Heart left ventricle (tissue), 7 donors: ENCODE results near the genes SETD4, DOP1B, CHAF1B and SIM2.

DNA sequence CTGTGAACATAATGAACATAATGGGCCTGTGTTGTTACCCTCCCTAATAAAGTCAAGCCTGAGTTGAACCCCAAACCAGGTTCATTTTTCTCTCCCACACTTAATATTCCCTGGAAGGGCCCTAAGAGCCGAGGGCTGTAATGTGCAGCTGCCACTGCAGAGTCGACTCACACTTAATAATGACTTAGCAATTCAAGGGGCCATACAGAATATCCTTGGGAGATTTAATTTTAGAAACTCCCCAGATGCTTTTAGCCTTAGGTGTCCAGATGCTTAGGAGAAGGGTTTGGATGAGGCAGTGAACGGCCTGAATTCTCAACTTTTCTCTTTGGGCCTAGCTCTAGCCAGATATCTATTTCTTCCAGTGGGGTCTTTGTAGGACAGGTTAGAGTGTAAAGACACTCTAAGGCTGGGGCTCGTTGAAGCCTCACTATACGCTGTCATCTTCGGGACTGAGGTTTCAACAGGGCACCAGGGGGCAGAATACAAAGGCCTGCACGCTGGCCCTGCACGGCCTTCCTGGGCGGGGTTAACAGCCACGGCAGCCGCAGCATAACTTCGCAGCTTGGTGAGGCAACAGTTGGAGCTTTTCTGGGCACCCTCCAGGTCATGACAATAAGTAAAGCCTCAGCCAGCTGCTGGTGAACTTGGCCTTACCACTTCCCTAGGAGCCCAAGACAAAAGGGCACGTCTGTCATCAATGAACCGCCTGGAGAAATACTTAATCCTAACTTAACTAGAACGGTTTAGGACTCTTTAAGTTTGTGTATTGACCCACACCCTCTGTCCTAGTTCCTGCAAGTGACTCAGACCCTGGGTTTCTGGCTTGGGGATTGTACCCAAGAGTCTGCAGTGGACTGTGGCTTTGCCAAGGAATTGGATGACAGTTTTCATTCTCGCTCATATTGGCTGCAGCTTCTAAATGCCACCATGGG, 2.1 kb upstream of the RUNX1 start:
- PRO-cap, 6 experiments: peak in 3 of 6 experiments; most common plus-strand start position 615 of the sequence (in 1); most common minus-strand start position 454 of the sequence (in 3)
- RAMPAGE, long total RNA, 2 experiments: no peak in any of the 2 experiments
- RRBS: no CpG with 5 or more reads among the region's 16 CpGs

GRCh38 chr21:35138594-35139407, 89.7 kb upstream of the RUNX1 start:
- PRO-cap, 6 experiments: no peak in any of the 6 experiments
- RAMPAGE, long total RNA, 2 experiments: no peak in any of the 2 experiments
- RRBS: no CpG with 5 or more reads among the region's 12 CpGs

DNA sequence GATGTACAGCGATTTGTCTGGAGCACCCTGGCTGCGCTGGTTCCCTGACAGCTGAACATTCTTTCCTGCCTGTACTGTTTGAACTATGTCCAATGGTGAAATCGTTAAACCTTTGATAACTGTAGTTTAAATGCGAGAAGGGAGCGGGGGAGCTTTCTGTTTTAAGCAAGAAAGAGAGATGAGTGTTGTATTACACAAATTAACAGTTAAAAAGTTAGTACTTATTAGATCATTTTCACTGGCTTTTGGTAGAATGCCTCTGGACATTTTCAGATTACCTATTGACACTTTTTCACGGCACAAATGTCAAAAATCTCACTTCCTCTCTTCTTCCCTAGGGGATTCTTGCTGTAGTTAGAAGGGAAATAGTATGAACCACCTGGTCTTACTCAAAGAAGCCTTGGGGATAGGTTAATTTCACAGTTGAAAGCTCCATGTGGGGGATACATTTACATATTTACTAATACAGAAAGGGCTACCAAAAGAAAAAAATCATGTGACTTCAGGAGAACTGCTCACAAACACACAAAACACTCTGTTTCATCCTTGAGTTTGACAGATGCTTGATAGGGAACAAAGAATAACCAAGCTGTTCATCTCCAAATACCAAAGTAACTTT, 140.3 kb upstream of the RUNX1 start:
- PRO-cap, 6 experiments: no peak in any of the 6 experiments
- RAMPAGE, long total RNA, 2 experiments: no peak in any of the 2 experiments
- RRBS: no CpG with 5 or more reads among the region's 6 CpGs

DNA sequence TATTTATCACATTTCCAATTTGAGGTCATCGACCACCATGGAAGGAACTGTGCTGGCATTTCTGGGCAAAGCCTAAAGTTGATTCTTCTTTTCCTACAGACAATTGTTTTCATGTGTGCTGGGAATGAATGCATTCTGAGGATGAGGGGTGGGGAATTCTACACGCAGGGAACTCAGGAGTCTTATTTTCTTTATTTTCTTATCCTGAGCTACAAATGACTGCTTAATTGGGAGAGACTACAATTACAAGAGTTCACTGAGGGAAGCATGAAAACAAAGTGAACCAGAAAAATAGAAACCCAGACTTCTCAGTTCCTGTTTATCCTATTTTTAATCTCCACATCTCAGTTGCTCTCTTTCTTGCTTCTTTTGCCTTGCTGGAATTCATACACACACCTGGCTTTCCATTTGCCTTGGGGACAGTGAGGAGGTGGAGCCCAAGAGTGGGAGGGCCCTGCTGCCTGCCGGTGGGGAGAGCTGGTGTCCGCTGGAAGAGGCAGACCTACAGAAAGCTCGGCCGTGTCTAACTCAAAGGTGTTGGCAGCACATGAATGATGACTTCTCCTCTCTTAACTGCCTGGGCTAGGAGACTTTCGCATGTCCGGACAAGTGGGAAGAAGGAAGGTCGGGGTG, 156.9 kb upstream of the RUNX1 start:
- PRO-cap, 6 experiments: peak in 2 of 6 experiments; most common plus-strand start position 499 of the sequence (in 2); most common minus-strand start position 387 of the sequence (in 1)
- RAMPAGE, long total RNA, 2 experiments: no peak in any of the 2 experiments
- RRBS: no CpG with 5 or more reads among the region's 9 CpGs

- PRO-cap, 6 experiments: peak in 1 of 6 experiments; most common minus-strand start chr21:35211892 (in 1)
- RAMPAGE, long total RNA, 2 experiments: no peak in any of the 2 experiments
- RRBS: no CpG with 5 or more reads among the region's 4 CpGs
Observed at GRCh38 chr21:35211636-35212040, 162.5 kb upstream of the RUNX1 start.

GRCh38 chr21:35427568-35428038, 378.5 kb upstream of the RUNX1 start:
- PRO-cap, 6 experiments: peak in 1 of 6 experiments; most common plus-strand start chr21:35427927 (in 1); most common minus-strand start chr21:35427793 (in 1)
- RAMPAGE, long total RNA, 2 experiments: no peak in any of the 2 experiments
- RRBS: 11% methylated on average over 3 of the region's 8 CpGs

- PRO-cap, 6 experiments: peak in 6 of 6 experiments; most common plus-strand start chr21:36060604 (in 3); most common minus-strand start chr21:36060314 (in 6)
- RAMPAGE, long total RNA, 2 experiments: start-site peak on the minus strand in 1 of 2 experiments, at chr21:36060505-36060553 at its widest, 102 reads per replicate
- RRBS: 2% methylated on average over 11 of the region's 62 CpGs
Observed at GRCh38 chr21:36060163-36061300, at the start of gene SETD4. Gene SETD4 (minus strand): TSS chr21:36060526.

- PRO-cap, 6 experiments: no peak in any of the 6 experiments
- RAMPAGE, long total RNA, 2 experiments: no peak in any of the 2 experiments
- RRBS: no CpG with 5 or more reads among the region's 11 CpGs
Observed at GRCh38 chr21:36072387-36072780, 2.6 kb downstream of the CBR1 start.

GRCh38 chr21:36156727-36157859, at the start of gene DOP1B:
Gene DOP1B (plus strand): TSS chr21:36156824.
- PRO-cap, 6 experiments: peak in 6 of 6 experiments; most common plus-strand start chr21:36156825 (in 5); most common minus-strand start chr21:36156841 (in 1)
- RAMPAGE, long total RNA, 2 experiments: start-site peak on the plus strand in 1 of 2 experiments, at chr21:36156822-36156923 at its widest, 21 reads per replicate
- RRBS: 1% methylated on average over 69 of the region's 95 CpGs

DNA sequence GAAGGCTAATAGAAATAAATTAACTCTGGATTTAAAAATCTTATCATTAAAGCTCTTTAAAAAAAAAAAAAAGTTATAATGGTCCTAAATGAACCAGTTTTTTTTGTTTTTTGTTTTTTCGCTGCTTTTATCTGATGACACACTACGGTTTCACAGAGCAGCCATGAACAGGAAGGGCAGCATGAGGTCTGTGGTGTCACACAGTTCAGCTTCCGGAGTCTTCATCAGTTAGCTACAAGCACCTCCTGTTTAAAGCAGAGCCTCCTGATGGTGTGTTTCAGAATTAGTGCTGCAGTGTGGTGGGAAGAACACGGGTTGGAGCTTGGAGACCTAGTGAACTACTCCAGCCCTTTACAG, 17.2 kb downstream of the DOP1B start:
- PRO-cap, 6 experiments: peak in 1 of 6 experiments; most common plus-strand start position 280 of the sequence (in 1)
- RAMPAGE, long total RNA, 2 experiments: no peak in any of the 2 experiments
- RRBS: no CpG with 5 or more reads among the region's 4 CpGs

- PRO-cap, 6 experiments: no peak in any of the 6 experiments
- RAMPAGE, long total RNA, 2 experiments: no peak in any of the 2 experiments
- RRBS: no CpG with 5 or more reads among the region's 7 CpGs
Observed at GRCh38 chr21:36198741-36199176, 42.1 kb downstream of the DOP1B start.

- PRO-cap, 6 experiments: no peak in any of the 6 experiments
- RAMPAGE, long total RNA, 2 experiments: no peak in any of the 2 experiments
- RRBS: no CpG with 5 or more reads among the region's 2 CpGs
Observed at GRCh38 chr21:36370918-36371378, 14.2 kb upstream of the CHAF1B start.

DNA sequence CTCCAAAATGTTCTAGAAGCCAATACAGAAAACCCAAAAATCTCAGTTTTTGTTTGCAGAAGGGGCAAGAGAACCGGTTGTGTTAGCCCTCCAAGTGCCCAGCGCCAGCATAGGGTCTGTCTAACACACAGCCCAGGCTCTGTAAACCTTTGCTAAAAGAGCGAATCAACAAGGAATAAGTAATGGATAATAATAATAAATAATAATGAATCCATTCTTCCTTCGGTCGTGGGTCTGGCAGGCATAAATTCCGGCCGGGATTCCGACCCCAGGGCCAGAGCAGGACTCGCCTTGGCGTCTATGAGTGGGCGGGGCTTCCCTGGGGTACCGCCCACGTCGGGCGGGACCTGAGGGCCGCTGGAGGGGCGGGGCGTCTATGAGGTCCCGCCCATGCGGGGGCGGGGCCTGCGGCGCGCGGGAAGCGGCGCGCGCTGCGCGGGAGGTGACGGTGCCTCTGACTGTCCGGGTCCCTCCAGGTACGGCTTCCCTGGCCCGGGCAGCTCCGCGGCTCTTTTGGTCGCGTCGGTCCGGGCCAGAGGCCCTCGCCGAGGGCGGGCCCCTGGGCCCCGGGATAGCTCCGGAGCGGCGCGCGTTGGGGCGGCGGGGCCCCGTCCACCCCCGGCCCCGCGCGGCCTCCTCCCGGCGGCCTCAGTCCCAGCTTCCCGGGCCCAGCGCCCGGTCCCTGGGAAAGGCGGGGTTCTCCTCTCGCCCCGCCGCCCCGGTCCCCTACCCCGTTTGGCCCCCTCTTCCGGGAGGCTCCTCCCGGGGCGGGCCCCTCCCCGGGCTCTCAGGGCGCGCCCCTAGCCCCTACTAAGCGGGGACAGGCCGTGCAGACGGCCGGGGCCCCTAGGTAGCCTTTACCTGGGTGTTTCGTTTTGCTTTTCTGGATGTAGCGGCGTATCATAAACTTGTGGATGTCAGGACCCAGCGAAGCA, at the start of gene CHAF1B:
TSS of gene CHAF1B (plus strand) at position 417 of the 935 bp plus-strand sequence.
- PRO-cap, 6 experiments: peak in 6 of 6 experiments; most common plus-strand start position 417 of the sequence (in 2); most common minus-strand start position 302 of the sequence (in 1)
- RAMPAGE, long total RNA, 2 experiments: no peak in any of the 2 experiments
- RRBS: 2% methylated on average over 27 of the region's 82 CpGs

GRCh38 chr21:36508771-36509436, 29.0 kb upstream of the CLDN14 start:
- PRO-cap, 6 experiments: no peak in any of the 6 experiments
- RAMPAGE, long total RNA, 2 experiments: no peak in any of the 2 experiments
- RRBS: no CpG with 5 or more reads among the region's 11 CpGs

- PRO-cap, 6 experiments: no peak in any of the 6 experiments
- RAMPAGE, long total RNA, 2 experiments: no peak in any of the 2 experiments
- RRBS: no CpG with 5 or more reads among the region's 6 CpGs
Observed at GRCh38 chr21:36587445-36587801, 107.5 kb upstream of the CLDN14 start.

- PRO-cap, 6 experiments: no peak in any of the 6 experiments
- RAMPAGE, long total RNA, 2 experiments: no peak in any of the 2 experiments
- RRBS: no CpG with 5 or more reads among the region's 18 CpGs
Observed at GRCh38 chr21:36640647-36641314, 58.1 kb upstream of the SIM2 start.

DNA sequence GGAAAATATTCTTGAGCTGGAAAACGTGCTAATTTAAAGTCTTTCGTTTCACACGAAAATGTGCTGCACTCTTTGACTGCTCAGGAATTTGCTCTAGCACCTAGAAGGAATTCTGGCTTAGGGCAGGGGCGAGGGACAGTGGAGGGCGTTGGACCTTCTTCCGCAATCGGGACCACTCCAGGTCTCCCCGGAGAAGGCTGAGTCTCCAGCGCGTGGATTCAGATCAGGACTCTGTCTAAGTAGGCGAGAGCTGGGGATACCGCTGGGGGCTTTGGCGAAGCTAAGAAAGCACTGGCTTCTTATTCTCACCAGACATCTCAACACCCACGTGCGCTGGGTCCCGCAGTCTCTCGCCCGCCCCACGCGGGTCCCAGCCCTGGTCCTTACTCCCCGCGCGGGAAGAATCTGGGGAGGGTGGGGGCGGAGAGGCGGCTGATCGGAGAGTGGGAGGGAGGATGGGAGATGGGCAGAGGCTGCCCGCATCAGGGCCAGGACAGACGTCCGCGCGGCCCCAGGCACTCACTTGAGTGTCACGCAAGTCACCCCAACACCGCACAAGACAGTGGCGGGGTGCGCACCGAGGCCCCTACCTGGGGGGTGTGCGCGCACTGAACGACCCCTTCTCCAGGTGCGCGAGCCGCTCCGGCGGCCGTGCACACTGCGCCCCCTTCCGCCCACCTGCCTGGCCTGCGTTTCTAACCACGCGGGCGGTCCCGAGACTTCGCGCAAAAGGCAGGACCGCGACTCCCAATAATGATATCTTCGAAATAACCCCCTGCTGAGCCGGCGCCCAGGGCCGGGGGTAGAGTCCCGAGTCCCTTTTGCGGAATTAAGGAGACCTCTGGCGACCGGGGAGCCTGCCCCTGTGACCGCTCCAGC, 6.1 kb upstream of the SIM2 start:
- PRO-cap, 6 experiments: no peak in any of the 6 experiments
- RAMPAGE, long total RNA, 2 experiments: no peak in any of the 2 experiments
- RRBS: 3% methylated on average over 5 of the region's 65 CpGs

GRCh38 chr21:36698577-36699676, at the start of gene SIM2:
Gene SIM2 (plus strand): TSS chr21:36699115.
- PRO-cap, 6 experiments: no peak in any of the 6 experiments
- RAMPAGE, long total RNA, 2 experiments: no peak in any of the 2 experiments
- RRBS: 2% methylated on average over 65 of the region's 135 CpGs

GRCh38 chr21:36719569-36720198, 20.8 kb downstream of the SIM2 start:
- PRO-cap, 6 experiments: no peak in any of the 6 experiments
- RAMPAGE, long total RNA, 2 experiments: no peak in any of the 2 experiments
- RRBS: no CpG with 5 or more reads among the region's 12 CpGs

GRCh38 chr21:36747381-36748695, 48.9 kb downstream of the SIM2 start:
- PRO-cap, 6 experiments: no peak in any of the 6 experiments
- RAMPAGE, long total RNA, 2 experiments: no peak in any of the 2 experiments
- RRBS: 3% methylated on average over 54 of the region's 140 CpGs